Airway epithelial cell (primary cell): Measurements from ENCODE around the gene CLDN20.

- RAMPAGE, long total RNA, result no peak
Measured at GRCh38 chr6:154482834-154483569, 27.5 kb downstream of the CNKSR3 start.

- RAMPAGE, long total RNA, result no peak
Measured at GRCh38 chr6:154509298-154509715, 1.2 kb downstream of the CNKSR3 start.

DNA sequence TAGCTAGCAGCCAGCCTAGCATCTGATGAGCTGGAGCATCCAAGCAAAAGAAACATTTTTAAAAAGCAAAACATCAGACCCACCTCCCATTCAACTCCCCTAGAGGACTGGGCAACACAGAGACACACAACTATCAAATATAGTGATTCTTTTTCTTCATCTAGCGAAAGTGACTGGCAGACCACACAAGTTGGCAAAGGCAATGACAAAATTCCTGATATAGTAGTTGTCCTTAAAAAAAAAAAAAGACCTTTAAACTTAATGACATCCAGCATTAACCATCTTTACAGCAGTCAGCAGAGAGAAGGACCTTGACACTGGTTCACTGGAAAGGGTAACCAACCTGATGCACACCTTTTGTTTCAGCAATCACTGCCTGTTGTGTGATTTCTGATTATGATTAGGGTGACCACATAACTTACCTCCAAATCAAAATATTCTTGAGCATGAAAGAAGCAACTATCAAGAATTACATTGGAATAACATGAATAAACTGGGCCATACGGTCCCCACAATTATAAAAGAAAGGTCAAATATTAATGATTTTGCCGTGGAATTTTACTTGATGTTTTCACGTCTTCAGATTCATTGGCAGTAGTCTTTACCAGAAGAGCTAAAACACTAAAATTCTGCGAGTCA is 1.8 kb upstream of the CNKSR3 start:
- RAMPAGE, long total RNA, result no peak

DNA sequence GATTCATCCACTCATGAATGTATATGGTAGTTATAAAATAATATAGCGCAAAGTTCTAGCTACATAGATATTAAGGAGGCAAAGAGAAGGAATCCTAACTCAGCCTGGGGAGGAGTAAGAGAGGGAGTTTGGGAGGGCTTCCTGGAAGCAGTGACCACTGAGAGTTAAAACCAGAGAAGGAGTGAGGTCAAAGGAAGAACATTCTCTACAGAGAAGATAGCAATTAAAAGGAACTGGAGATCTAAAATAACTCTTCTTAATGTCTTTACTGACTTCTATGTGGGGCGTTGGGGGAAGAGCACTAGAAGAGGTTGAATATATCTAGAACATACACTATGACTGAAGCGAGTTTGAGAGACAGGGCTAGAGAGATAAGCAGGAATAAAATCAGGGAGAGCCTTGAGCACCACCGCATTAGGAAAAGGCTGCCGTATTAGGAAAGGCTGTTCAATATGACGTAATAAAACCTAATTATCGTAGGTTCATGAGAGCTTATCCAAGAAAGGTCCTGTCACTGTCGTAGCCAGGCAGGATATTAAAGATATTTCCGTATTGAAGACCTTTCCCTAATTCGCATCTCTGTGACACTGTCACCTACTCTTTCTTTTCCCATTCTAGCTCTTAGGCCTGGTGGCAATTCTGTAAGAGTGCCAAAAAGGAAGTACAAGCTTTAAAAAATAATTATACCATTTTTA is 81.9 kb upstream of the CNKSR3 start:
- RAMPAGE, long total RNA, result no peak

DNA sequence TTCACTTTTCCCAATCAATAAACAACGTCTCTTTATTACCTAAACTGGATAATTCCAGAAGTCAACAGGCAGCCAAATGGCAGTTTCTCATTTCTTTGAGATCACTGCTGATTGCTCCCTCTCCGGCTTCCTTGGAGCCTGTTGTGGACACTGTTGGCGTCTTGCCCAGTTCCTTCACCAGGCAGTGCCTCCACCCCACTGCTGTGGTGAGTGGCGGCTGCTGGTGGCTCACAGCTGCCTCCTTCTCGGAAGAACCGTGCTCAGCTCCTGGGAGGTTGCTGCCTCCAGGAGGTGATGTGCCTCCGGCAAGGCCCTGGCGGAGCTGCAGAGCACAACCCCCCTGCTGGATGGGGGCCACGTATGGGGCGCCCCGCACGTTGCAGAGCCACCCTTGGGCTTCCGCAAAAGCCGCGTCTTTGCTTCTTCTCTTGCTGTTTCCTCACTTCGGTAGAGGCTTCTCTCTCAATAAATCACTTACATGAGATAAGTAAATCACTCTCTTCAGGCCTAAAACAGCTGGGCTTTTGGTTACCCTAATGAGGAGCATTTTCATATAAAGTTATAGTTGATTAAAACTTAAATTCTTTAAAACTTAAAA is 105.2 kb upstream of the CNKSR3 start:
- RAMPAGE, long total RNA, result no peak

GRCh38 chr6:154809630-154810354 is 76.6 kb downstream of the SCAF8 start:
- RAMPAGE, long total RNA, result no peak

GRCh38 chr6:155153884-155154644 is 109.7 kb upstream of the CLDN20 start:
- RAMPAGE, long total RNA, result no peak

- RAMPAGE, long total RNA, result no peak
Measured at GRCh38 chr6:155263641-155264014, at the start of gene CLDN20. TSS of gene CLDN20 (plus strand) at chr6:155264013.

GRCh38 chr6:155328149-155329543 is 14.4 kb upstream of the TFB1M start:
- RAMPAGE, long total RNA, result no peak

GRCh38 chr6:155634119-155634463 is 178.5 kb upstream of the NOX3 start:
- RAMPAGE, long total RNA, result no peak

- RAMPAGE, long total RNA, result no peak
Measured at GRCh38 chr6:155782250-155782578, 326.6 kb upstream of the NOX3 start.

GRCh38 chr6:156599279-156599792 is 177.8 kb upstream of the ARID1B start:
- RAMPAGE, long total RNA, result no peak

- RAMPAGE, long total RNA, result no peak
Measured at GRCh38 chr6:156719111-156719430, 58.1 kb upstream of the ARID1B start.

DNA sequence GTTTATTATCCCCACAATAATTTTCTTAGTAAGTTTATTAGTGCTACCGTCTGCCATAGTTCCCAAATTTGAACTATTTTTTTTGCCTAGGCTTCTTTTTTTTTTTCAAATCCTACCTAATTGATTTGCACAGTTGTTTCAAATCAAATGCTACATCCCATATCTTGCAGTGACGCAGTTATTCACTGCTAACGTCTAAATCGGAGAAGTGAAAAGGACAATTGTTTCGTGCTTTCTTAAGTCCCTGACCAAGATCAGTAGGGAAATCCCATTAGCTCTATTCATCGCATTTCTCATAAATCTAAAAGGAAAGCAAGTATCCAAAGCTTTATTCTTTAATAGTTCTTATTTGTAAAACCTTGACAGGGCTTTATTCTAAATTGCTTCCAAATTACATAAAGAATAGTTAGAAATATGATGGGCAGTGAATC is 3.3 kb upstream of the ARID1B start:
- RAMPAGE, long total RNA, result no peak

DNA sequence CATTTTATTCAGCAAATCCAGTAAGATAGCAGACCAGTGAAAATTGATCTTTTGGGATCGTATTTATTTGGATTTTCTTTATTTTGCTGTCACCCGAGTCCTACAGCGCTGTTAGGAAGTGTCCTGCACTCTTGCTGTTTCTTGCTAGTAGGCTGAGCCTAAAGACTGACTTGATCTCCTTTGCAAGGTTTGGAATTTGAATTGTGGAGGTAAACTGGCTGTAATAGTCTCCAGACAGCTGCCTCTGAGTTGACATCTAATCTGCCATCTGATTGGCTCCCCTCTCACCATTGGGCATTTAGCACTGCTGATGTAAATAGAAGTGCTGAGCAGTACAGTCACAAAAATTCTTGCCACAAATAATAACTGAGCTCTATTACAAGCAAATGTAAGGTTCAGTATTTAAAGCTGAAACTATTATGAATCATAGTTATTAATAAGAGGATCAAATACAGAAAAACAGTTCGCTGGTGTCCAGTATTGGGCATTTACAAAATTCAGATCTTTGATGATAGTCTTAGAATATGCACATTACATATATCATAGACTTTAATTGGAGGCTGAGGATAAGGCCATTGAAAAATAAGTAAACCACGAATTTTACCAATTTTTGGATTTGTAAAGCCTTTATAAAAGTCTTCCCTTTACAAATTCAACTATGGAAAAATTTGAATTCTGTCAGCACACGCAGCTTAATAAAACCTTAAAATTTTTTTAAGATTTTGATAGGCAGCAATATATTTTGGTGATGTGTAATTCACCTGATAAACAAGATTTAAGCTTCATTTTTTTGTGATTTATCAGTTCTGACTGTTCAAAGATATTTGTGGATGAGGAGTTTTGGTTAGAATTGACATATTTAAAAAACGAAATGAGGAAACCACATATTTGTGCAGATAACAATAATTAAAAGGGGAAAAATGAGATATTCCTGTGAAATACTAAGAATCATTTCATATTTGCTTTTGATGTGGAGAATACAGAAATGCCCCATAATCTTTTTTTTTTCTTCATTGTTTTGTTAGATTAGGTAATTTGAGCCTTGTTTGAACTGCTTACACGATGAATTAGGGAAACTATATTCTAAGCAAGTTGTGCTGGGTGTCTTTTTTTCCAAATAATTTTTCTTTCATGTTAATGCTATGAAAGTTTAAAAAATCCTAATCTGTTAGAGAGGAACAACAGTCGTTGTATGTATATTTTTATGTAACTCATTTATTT is 3.5 kb downstream of the ARID1B start:
- RAMPAGE, long total RNA, result no peak

DNA sequence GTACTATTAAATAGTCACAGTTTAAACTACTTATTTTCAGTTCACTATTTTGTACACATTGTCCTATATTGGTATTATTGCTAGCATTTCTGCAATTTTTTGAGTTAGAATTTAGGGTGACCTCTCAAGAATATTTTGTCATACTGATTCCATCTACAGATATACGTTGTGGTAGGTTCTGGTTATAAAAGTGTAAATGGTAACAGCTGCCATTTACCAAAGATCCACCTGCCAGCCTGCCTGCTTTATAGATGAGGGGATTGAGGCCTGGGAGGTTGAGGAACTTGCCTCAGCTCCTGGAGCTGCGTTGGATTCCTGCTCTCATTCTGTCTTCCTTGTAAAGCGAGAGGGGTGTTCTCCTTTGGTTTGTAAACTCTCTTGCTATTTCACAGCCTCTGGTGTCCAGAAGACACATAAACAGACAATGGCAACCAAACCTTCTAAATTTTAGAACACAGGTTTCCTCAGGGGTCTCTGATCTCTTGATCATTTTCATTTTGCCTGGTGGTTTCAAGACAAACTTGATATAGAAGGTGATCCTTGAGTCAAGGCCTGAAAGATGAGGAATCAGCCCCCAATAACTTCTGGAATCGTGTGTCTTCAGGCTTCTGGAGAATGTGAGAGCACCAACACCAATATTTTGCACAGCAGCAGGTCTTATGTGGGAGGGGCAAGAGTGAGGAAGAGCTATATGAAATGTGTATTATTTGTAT is 33.1 kb downstream of the ARID1B start:
- RAMPAGE, long total RNA, result no peak

DNA sequence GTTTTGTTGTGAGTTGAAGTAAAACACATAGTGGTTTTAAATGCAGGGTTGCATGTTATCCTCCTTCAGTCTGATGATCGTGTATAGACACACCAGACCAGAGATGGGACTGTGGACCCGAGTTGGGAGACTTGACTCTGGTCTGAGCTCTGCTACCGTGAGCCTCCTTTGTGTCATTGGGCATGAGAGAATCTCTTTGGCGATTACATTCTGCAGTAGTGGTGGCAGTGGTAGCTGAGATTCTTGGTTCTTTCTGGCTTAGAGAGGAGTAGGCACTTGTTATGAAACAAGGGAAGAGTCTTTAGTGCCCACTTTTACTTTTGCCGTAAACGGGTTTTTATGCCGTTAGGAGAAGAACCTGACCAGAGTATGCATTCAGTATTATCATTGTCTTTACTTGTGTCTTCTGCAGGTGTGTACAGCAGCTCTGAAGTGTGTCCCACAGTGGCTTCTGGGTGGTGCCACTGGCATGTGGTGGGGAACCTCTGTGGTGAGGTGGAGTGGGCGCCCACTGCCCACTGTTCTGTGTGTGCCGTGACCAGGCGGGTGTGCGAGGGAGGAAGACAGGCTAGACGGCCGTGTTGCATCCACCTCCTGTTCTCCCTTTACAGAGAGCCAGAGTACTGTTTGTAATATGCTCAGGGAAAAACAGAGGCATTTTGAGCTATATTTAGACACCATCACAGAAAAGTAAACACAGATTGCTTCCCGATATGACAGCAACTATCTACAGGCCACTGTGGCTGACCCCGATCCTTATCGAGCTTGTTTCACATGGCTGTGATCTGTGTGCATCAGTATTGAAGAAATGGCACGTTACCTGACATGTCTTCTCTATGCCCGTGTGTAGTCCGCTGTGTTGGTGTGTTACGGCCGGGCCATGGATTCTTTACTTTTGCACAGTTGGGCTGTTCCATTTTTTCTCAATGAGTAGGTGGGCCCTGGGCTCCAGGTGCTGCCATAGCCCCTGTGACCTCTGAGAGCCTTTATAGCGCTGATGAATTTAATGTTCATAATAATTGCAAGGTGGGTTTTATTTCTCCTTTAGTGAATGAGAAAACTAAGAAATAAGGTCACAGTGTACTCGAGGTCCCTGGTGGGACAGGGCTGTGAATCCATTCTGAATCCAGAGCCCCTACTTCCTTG is 45.5 kb downstream of the ARID1B start:
- RAMPAGE, long total RNA, result no peak

- RAMPAGE, long total RNA, result no peak
Measured at GRCh38 chr6:156826158-156826972, 49.2 kb downstream of the ARID1B start.

GRCh38 chr6:156832038-156833130 is 55.2 kb downstream of the ARID1B start:
- RAMPAGE, long total RNA, result no peak

DNA sequence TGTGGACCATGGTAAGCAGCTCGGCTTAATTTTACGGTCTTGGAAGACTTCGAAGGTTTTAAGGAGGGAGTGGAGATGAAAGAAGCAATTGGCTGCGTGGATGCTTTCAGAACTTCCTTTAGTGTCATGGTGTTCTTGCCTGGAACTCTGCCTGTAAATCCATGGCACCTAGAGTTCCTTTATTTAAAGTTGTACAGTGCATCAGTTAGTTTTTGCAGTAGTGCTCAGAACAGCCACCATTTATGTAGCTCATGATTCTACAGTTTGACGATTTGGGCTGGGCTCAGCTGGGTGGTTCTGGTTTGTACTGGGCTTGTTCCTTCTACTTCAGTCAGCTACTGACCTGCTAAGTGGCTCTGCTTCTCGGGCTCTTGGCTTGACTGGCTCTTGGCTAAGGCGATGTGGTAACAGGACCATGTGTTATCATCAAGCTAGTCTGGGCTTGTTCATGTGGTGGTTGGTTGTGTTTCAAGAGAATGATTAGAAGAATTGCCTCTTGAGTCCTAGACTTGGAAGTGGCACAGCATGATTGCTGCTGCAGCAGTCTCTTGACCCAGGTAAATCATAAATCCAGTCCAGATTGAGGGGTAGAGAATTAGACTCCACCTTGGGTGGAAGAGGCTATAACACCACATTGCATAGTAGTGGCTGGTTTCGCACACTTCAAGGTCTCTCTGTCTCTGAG is 252.8 kb downstream of the ARID1B start:
- RAMPAGE, long total RNA, result no peak